Placental pericyte (primary cell): ENCODE measurements around a stretch of chr5.

DNA sequence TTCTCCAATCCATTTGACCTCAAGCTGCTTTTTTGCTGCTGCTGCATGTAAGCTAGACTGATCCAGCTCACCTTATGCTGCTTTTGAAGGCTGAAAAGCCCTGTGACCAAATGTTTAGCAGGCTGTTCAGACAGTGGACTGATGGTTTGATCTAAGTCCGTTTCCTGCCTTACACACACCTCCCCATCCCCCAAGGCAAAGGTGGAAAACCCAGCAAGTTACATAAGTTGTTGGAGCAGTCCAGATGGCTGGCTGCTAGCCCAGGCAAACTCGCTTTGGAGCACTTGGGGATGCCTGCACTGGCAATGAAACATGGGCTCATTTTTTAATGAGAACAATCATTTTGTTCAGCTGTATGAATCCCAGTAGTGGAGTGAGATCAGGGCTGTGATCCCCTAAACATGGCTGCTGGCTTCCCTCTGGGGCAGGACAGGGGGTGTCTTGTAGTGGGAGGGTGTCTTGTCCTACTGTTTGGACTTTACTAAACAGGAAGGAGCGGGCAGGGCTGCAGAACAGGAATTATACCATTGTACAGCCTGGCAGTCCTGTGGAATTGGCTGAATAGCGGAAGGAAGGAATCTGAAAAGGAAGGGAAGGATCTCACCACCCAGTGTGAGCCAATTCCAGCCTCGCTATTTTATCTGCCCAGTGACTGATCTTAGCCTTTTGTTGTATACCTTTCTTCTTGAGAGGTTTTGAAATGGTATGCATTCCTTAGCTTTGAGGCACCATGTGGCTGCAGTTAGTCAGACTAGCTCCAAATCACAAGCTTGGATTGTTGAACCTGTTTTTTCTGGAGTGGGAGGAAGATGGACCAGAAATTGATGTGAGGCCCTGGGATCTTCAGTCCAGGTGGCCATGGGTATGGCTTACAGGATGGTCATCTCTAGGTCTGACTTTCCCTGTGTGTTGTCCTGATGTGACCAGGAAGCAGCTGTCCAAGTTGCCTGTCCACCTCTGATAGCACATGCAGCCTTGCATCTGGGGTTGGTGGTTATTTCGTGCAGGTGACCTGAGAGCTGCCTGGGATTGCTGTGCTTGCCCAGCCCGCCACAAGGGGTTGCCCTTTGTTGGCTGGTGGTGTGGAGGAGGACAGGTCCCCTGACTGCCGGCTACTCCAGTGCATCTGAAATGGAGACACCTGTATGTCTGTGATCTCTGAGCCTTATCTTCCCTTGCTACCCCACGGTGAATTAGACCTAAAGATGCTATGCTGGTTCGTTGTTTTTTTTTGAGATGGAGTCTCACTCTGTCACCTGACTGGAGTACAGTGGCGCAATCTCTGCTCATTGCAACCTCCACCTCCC lies 212.3 kb downstream of the ARHGAP26 start:
- CAGE, long polyA plus RNA = no peak

GRCh38 chr5:143051002-143051890 lies 281.1 kb downstream of the ARHGAP26 start:
- CAGE, long polyA plus RNA = no peak

DNA sequence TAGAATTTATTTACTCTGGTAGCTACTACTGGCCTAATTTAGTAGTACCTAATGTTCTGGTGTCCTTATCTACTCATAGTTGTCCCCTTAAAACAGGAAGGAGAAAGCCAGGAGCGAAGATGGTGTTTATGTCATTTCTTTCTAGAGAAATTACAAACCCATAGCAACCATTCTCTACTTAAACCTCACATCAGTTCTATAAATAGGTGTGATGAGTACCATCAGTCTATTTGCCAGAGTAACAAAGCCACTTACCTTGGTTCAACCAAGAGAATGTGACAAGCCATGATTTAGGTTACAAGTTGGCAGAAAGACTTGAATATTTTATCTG lies 286.6 kb downstream of the ARHGAP26 start:
- CAGE, long polyA plus RNA = no peak

GRCh38 chr5:143101828-143102300 lies 301.6 kb downstream of the NR3C1 start:
- CAGE, long polyA plus RNA = no peak

DNA sequence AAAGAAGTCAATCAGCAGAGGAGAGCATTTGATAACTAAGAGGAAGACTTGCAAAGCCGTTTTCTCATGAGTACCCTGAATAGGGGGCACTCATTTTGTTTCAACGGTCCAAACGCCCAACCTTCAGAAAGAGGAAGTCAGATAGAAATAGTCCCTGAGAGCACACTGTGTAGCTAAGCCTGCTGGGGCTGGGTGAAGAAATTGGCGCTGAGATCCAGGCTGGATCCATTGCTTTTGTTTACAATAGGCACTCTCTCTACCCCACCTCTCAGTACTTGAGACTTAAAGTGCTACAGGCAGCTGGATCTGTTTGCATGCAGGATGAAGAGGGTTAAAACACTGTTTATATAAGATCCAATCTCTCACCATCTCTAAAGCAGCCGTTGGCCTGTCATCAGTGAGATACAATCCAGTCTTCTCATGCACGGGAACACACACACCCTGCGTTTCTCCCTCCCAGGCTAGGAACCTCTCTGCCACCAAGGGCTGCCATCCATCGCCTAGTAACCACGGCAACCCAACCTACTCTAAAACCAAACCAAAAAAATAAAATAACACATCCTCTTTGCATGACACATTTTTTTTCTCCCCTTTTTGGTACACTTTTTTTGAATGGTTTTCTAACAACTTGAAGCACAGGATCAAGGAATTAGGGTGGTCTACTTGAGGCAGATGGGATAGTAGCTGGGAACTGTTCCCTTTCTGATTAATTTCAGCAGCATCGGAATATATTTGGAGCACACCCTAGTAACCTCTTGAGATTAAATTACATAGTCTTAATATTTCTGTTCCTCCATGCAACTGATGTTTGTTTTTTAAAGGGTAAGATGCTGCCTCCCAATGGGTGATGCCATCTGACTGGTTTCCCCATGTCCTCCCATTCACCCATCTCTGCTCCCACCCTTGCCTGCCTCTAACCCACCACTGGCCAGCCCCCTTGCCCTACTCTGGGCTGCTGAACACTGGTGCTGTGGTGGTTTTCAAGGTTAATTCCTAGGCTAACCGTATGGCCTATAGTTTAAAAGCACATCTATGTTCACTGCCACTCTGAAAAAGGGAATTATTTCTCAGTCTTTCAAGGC lies 180.5 kb downstream of the NR3C1 start:
- CAGE, long polyA plus RNA = no peak

- CAGE, long polyA plus RNA = no peak
Measured at GRCh38 chr5:143355779-143356215, 47.7 kb downstream of the NR3C1 start.

DNA sequence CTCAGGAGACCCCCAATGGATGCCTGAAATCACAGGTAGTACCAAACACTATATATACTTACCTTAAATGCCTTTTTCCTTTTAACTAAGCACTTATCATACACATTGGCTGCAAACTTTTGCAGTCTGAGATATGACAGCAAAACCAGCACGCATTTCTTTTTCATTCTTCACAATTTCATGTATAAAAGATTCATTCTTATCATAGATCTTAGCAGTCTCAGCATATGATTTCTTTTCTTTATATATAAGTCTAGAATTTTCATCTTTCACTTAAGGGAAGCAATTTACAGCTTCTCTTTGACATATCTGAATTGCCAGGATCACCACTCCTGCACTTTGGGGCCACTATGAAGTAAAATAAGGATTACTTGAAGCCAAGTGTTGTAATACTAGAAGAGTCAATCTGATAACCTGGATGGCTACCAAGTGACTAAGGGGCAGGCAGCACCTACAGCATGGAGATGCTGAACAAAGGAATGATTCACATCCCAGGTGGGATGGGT lies 31.5 kb downstream of the NR3C1 start:
- CAGE, long polyA plus RNA = no peak

DNA sequence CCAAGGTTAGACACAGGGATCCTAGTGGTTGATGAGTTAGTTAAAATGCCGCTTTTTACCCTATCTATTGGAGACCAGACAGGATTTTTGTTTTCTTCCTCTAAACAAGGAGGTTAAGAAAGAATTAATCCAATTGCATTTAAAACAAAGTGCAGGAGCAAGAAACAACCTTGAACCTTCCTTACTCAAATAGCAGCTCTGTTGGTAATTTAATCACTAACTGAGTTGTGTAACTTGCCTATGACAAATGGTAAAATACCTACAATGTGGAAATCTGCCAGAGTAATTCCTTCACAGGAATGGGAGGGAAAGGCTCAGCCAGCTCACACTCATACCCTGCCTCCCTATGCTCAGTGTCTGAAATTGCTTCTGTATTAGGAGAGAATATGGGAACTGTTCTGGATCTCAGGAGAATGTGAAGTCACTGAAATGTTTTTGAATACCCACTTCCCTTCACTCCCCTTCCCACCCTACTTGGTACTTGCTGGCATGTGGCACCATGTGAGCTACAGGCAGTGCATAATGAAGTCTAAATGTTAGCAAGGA lies 103.7 kb upstream of the NR3C1 start:
- CAGE, long polyA plus RNA = no peak

- CAGE, long polyA plus RNA = no peak
Measured at GRCh38 chr5:143659756-143660115, 152.2 kb upstream of the HMHB1 start.

- CAGE, long polyA plus RNA = no peak
Measured at GRCh38 chr5:144189524-144190487, 19.1 kb downstream of the KCTD16 start.

DNA sequence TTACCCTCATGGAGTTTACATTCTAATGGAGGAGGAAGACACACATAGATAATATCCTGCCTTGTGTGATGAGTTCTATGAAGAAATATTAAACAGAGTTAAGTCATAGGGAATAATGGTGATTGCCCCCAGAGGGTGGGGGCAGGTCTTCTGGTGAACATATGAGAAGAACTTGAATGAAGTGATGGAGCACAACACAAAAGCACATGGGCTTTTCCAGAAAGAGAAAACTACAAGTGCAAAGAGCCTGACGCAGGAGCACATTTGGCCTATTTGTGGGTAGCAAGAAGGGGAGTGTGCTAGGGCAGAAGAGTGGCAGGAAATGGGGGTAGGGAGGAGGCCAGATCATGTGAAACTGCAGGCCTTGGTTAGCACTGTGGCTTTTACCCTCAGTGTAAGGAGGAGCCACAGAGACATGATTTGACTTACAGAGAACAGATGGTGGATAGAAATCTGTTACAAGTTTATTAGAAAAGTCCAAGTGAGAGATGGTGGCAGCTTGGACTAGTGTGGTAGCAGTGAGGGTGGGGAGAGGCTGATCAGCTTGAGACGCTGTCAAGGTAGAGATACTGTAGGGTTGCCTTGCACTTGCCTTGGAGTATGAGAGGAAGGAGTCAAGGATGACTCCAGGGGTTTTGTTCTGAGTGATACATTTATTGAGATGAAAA lies 126.8 kb downstream of the PPP2R2B start:
- CAGE, long polyA plus RNA = no peak

- CAGE, long polyA plus RNA = no peak
Measured at GRCh38 chr5:147055789-147056338, 177.3 kb upstream of the PPP2R2B start.

DNA sequence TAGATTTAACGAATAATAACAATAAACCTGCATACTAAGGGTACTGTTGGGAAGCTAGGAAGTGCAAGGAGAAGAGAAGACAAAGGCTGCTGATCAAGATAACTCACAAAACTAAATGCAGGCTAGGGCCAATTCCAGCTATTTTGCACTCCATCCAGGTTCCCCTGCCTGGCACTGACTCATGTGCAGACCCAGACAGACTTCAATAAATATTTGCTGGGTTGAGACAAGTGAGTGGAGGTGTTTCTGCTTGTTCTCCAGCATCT lies 320 bp downstream of the STK32A start:
- CAGE, long polyA plus RNA = no peak

- CAGE, long polyA plus RNA = no peak
Measured at GRCh38 chr5:147453294-147453818, 56.5 kb downstream of the DPYSL3 start.

- CAGE, long polyA plus RNA = no peak
Measured at GRCh38 chr5:147486847-147487541, 22.9 kb downstream of the DPYSL3 start.

- CAGE, long polyA plus RNA = no peak
Measured at GRCh38 chr5:147721640-147722041, 60.9 kb downstream of the JAKMIP2 start.

DNA sequence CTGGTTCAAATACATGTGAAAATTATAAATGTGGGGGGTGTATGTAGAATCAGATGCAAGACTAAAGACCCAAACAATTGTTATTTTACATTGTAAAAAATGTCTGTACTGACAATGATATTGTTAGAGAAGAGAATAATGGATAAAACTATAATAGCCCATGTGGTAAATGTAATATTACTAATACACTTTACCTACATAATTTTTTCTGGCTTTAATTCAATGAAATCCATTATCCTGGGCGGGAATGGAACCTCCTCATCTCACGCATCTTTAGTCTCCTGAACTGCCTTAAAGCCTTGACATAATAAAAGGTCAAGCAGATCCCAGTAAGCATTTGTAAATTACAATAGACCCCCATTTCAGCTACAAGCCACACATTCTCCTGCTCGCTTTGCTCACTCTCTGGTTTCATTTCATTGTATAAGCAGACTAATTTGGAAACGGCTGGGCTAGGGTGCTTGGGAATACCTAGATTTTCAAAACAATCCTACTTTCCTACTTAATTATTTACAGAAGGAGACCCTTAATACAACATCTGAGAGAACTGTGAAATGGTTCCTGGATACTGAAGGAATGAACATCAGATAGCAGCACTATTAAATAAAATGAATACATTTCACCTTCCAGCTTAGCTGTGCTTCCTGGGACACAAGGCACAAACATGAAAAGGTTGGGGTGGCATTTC lies 1.6 kb downstream of the JAKMIP2 start:
- CAGE, long polyA plus RNA = no peak

DNA sequence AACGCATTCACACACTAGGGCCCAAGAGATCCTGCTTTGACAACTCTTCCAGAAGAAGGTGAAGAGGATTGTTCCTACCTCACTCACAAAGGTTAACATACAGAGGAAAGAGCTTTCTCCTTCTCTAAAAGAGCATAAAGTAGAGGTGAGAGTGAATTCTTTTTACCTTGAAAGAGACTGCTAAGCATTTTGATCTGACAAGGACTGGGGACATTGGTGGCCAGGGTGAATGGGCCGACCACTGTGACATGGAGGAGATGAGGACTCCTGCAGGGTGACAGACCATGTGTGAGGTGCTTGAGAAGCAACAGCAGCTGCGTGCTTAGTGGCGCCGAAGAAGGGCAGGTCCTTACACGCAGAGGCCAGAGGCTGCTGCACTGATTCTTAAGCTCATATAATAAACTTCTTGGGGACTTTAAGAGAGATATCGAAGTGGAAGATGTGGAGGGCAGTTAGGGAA lies 8.6 kb upstream of the JAKMIP2 start:
- CAGE, long polyA plus RNA = no peak

- CAGE, long polyA plus RNA = no peak
Measured at GRCh38 chr5:148108552-148108948, 44.8 kb downstream of the SPINK5 start.

DNA sequence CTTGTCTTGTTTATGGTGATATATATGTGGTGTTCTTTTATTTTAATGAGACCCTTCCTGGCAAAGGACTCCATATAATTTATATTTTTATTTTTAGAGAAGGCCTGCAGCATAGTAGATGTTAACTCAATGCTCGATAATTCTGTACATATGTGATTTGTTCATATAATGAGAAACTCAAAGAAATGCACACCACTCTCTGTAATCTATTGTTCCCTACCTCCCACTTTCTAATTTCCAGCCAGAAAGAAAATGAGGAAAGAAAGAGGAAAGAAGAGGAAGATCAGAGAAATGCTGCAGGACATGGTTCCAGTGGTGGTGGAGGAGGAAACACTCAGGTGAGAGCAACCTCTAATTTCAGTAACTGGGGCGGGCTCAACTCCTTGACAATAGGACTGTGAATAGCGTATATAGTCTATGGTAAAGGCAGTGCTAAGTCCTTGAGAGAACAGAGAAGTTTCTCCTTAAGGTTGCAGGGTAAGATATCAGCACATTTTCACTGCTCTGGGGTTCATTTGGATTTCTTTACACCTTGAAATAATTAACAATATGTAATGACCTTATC lies 52.1 kb upstream of the SPINK14 start:
- CAGE, long polyA plus RNA = no peak